Peyer's patch (tissue), 4 donors: Measurements from ENCODE around the gene CDKL3.

DNA sequence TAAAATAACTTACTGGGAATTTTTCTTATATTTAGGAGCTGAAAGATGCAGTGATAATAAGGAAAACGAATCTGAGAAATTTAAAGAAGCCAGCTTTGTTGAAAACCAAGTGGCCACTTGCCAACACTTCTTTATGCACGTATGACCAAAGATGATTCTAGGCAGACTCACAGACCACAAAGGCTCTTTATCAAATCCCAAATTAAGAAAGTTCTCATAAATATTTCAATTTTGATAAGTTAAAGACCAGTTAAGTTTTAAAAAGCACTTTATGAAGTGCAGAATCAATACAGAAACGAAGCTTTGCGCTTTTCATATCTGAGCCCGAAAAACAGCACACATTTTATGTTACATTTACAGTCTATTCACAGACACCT lies 1.5 kb downstream of the AFF4 start:
- PRO-cap: no peak
- RAMPAGE, long total RNA, 4 experiments: no peak in any of the 4 experiments

DNA sequence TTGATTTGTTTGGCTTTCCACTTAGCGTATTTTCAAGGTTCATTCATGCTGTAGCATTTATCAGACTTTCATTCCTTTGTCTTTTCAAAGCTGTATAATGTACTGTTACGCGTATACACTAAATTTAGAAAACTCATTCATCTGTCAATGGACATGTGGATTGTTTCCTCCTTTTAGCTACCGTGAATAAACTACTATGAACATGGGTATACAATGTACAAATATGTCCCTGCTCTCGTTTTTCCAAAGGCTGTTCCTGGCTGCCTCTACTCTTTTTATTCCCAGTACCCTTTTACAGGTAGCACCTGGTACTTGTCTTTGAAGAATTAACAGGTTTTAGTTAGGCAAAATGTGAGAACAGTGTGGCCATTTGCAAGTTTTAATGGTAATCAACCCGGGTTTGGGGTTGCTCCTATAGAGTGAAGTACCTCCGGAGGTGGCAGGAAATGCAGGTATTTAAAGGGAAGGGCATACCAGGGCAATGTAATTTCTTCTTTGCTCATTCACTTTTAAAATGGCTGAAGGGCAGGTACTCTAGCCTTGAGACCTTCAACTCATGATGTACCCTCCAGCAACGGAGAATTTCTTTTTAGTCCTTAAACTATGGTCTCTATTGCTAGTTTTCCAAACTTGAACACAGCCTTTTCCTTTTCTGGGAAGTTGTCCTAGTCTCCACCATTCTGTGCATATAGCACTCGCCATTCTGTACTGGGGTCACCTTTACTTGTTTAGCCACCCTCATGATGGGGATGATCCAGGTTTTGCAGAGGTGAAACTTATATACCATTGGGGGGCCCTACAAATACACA lies 1.4 kb upstream of the HSPA4 start:
- PRO-cap: no peak
- RAMPAGE, long total RNA, 4 experiments: no peak in any of the 4 experiments

- PRO-cap: no peak
- RAMPAGE, long total RNA, 4 experiments: no peak in any of the 4 experiments
Measured at GRCh38 chr5:133124182-133124639, 72.4 kb downstream of the HSPA4 start.

DNA sequence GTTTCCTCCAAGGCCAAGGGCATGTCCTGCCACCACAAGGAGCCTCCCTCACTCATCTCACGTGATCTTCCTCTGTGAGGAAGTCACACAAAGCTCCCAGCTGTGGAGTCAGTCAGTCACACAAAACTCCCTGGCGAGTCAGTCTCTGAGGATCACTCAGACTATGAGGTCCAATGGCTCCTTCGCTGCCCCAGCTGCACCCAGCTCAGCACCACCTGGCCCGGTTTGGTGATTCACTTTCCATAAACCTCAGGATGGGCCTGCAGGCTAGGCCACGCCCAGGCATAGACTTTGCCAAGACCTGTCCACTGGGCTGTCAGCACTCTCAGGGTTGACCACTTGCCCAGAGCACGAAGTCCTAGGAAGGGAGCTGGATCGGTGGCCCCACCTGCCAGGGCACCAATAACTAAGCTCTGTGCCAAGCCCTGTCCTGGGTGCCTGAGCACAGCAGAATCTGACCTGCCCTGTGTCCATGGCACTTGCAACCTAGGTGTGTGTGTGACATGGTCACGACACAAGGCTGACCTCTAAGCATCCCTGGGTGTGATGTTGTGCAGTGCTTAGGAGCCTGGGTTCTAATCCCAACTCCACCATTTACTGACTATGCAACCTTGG lies 233.9 kb downstream of the HSPA4 start:
- PRO-cap: no peak
- RAMPAGE, long total RNA, 4 experiments: no peak in any of the 4 experiments

GRCh38 chr5:133407129-133407475 lies 205.2 kb downstream of the FSTL4 start:
- PRO-cap: no peak
- RAMPAGE, long total RNA, 4 experiments: no peak in any of the 4 experiments

DNA sequence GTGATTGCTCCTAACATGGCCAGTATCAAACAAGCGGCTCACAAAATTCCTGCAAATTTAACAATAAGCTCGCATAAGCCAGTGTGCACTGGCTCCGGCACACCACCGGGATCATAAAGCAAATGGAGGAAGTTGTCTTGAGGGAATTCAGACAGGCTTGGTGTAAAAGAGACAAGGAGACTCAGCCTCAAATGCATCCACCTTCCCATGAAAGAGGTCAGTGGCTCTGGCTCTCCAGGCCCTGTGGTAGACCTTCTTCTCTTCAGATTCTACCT lies 109.1 kb downstream of the FSTL4 start:
- PRO-cap: no peak
- RAMPAGE, long total RNA, 4 experiments: no peak in any of the 4 experiments

DNA sequence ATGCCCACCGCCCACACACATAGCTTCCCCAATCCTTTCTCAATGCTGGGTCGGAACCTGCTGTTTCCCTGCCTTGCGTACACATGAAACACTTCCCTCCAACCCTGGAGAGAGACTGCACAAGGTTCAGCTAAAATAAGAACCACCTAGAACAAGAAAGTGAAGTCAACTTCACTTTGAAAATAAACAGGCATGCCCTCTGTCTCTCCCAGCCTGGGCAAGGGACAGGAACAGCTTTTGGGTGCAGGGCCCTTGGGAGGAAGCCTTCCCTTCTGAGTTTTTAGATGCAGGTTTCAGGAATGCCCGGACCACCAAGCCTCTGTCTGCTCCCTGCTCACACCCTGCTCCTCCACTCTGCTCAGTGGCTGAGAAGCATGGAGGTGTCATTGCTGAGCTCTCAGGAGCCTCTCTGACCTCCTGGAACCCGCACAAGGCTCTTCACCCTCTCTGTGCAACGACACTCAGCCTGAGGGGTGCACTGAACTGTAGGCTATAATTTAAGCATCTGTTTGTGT lies 149.3 kb downstream of the C5orf15 start:
- PRO-cap: unidirectional peak, minus-strand start at position 282 of the sequence
- RAMPAGE, long total RNA, 4 experiments: no peak in any of the 4 experiments

GRCh38 chr5:134099893-134100890 lies 14.3 kb upstream of the TCF7 start:
- PRO-cap: bidirectional peak, plus-strand start at chr5:134100749, minus-strand start at chr5:134100558
- RAMPAGE, long total RNA, 4 experiments: no peak in any of the 4 experiments

DNA sequence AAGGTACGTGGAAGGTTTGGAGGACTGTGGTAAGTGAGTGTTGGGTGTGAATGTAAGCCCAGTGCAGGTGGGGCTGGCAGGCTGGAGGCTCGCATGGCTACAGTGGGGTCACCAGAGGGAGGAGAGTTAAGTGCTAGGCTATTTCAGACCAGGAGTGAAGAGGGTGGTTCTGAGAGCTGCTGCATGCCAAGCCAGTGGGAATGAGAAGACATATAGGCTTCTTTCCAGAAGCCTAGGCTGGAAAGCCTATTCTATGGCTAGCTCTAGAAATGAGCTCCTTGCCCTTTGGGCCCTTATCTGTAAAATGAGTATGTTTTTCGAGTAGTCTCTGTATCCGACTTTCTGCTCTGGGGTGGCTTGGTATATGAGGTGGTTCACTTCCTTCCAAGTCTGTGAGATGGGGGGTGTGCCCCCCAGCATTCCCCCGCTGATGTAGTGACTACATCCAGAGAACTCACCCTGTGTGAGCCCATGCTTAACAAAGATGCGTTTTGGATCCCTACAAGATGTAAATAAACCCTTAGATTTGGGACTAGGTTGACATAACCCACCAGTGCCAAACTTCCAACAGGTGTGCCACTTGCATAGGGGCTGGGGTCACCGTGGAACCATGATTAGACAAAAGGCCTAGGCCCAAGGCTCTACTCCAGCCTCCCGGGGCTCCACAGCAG lies 2.5 kb downstream of the TCF7 start:
- PRO-cap: no peak
- RAMPAGE, long total RNA, 4 experiments: no peak in any of the 4 experiments

DNA sequence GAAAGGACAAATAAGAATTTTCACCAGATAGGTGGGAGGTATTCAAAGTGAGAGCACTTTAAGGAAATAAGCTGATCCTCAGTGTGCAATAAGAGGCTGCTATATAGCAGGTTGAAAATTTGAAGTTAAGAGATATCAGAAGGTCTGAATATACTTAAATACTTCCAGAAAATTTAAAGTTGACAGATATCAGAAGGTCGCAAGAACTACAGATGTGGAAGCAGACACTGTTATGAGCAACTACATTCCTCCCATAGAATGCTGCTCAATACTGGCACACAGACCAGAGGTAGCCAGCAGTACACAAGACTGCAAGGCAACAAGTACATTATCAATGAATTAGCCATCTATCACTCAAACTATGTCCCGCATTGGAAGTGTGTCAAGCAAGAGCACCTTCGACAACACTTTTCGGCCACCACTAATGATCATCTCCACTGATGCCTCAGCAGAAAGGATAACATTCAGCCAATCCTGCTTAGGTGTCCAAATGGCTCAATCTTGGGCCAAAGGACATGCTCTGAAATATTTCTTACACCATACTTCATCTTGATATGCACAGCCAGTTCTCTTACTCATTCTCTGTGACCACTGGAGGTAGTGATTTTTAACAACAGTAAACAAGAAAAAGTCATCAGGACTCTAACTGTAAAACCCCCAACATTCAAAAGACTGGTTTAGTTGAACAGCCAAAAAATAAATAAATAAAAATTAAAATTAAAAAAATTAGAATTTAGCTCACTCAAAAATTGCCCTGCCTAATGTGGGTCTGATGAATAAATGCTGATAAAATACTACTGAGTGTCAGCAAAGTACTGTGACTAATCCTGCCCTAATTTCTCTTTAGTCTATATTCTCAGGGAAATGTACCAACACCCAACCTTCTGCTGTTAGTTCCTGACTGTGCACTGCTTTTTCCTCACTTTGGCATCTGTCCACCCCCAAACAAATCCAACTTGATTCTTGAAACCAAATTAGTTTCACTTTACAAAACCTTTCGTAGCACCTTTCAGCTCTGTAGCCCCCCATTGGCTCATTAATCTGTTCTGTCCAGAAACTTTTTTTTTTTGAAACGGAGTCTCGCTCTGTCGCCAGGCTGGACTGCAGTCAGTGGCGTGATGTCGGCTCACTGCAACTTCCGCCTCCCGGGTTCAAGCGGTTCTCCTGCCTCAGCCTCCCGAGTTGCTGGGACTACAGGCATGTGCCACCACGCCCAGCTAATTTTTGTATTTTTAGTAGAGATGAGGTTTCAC lies 24.8 kb downstream of the SKP1 start:
- PRO-cap: no peak
- RAMPAGE, long total RNA, 4 experiments: no peak in any of the 4 experiments

DNA sequence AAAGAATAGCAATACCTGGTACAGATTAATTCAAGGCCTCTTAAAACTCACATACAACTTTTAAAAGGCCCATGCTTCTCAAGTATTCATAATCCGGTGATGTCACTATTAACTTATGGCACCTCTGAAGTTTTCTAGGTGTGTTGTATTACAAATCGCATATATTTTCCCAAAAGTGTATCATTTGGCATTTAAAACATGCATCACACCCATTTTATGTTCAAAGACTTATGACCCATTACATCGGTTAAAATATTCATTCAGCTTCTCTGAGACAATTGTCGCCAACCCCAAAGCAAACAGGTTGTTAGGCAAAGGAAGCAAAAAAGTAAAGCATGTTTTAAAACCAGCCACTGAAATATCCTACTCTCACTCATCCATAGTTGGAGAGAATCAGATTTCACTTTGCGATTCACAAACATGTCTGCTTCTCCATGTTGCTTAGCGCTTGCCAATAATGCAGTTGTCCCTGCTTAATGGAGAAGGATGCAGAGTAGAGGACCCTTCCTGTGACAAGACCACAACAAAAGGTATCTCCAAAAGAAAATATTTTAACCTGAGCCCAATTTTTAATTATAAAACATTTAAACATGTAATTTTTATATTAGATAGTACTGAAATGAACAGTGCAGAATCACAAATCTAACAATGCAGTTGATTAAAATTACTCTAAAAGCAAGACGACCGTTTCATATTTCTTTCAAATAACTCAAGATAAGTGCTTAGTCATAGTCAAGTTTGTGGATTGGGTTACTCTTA lies 1.7 kb downstream of the SKP1 start:
- PRO-cap: no peak
- RAMPAGE, long total RNA, 4 experiments: no peak in any of the 4 experiments

DNA sequence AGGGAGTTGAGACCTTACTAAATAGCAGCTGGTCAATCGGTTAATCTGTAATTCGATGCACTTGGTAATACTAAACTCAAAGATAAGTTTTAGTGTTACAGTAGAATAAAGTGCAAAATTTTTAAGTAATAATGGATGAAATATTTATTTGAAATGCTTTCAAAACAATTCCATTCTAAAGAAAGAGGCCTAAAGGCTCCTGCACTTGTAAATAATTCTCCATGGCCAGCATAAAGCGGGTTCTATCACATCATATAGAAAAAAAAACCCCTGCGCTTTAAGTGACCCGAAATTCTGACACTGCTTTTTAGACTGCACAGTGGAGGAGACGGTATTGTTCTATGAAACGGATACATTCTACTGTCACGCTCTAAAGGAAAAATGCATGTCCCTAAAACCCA lies 1.1 kb downstream of the SKP1 start:
- PRO-cap: no peak
- RAMPAGE, long total RNA, 4 experiments: no peak in any of the 4 experiments

- PRO-cap: no peak
- RAMPAGE, long total RNA, 4 experiments: no peak in any of the 4 experiments
Measured at GRCh38 chr5:134195769-134196134, 19.0 kb upstream of the SKP1 start.

DNA sequence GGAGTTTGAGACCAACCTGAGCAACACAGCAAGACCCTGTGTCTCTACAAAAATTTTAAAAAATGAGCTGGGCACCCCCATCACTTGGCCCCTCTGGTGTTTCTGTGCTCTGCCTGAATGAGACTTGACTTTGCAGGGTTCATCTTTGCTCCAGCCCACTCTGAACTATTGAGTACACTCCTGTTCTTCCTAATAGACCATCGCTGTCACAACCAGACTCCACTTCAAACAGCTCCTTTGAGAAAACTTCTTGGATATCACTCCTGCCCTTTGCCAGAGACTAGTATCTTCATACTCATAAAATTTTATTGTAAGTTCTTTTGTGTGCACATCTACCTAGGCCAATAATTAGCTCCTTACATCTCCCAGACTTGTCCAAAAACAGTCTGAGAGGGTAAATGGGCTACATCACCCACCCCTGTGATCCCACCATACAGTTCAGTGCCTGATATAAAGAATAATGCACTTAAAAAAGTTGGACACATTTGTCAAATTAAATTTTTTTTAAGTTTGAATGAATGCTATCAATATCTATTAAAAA lies 24.5 kb upstream of the SKP1 start:
- PRO-cap: no peak
- RAMPAGE, long total RNA, 4 experiments: no peak in any of the 4 experiments

DNA sequence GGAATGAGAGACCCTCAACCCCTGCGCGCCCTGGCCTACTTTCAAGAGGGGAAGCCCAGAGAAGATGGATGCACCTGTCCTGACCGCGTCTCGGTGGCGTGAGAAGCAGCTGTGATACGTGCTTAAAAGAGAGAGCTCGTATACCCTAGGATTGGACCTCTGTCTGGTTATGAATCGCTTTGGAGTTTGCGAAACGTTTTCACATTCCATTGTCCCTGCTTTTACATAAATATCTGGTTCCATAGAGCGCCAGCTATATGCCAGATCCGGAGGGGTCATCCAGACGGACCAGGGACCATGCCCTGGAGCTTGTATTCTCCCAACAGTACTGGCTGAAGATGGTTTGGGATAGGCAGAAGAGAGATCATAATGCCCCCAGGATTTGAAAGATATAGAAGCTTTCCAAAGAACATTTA lies 1.0 kb upstream of the PPP2CA start:
- PRO-cap: no peak
- RAMPAGE, long total RNA, 4 experiments: no peak in any of the 4 experiments

DNA sequence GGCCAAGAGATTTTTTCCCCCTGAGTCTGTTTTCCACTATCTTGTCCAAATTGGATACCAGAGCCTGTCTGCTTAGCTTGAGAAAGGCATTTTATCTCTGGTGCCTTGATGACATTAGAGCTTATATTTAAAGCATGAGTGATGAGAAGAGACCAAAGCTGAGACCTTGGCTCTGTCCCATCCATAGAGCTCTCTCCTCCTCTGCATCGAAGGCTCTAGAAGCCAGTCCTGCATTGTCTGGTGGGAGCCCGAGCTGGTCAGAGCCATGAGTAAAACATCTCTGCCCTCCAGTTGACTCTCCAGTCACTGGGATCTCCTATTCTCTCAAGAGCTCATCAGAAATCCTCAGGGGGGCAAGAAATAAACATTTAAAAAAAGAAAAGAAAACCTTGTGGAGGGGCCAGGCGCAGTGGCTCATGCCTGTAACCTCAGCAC lies 10.5 kb upstream of the PPP2CA start:
- PRO-cap: no peak
- RAMPAGE, long total RNA, 4 experiments: no peak in any of the 4 experiments

DNA sequence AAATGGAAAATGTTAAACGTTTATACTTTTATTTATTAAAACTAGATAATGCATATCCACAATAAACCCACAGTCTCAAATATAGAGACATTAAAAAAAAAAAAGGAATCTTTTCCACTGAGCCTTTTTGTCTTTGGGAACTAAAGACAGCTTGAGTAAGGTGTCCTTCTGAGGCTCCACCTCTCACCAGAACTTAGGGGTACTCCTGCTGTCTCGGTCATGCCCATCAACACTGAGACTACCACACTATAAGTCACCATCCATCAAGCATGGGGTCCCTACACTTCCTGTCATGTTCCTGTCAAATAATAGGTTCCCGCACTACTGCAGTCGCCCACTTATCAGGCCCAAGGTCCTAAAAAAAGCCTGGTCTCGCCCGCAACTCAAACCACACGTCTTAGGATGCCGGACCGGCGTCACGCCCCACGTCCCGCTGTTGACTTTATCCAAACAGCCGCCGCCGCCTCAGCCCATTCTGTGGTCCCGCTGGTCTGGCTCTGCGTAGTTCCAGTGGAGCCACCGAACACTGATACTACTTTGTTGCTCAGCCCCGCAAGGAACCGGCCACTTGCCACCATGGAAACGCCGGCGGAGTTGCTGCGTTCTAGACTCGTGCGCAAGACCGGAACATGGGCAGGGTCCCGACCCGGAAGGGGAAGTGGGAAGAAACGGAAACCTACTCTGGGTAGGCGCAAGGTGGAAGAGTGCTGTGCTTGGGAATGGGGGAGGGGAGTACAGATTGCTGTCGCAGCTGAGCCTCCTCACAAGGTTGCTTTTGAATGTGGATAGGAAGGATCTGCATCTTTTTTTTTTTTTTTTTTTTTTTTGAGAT lies at the start of gene CDKL3:
CDKL3 (minus strand) TSS at position 606 of the 832 bp plus-strand sequence.
- PRO-cap: bidirectional peak, plus-strand start at position 679 of the sequence, minus-strand start at position 596 of the sequence
- RAMPAGE, long total RNA, 4 experiments: no peak in any of the 4 experiments

- PRO-cap: no peak
- RAMPAGE, long total RNA, 4 experiments: no peak in any of the 4 experiments
Measured at GRCh38 chr5:134376459-134376961, 5.1 kb downstream of the UBE2B start.

- PRO-cap: no peak
- RAMPAGE, long total RNA, 4 experiments: no peak in any of the 4 experiments
Measured at GRCh38 chr5:134427544-134428141, 16.0 kb upstream of the CDKN2AIPNL start.

GRCh38 chr5:134507379-134508014 lies 18.0 kb upstream of the JADE2 start:
- PRO-cap: bidirectional peak, plus-strand start at chr5:134507696, minus-strand start at chr5:134507645
- RAMPAGE, long total RNA, 4 experiments: no peak in any of the 4 experiments